A549 (cell line): ENCODE measurements around the genes SLC12A2, SLC27A6, ISOC1 and ADAMTS19.

- PRO-cap = no peak
CAGE:
- cytosol, long polyA plus RNA = no peak
- long polyA plus RNA = no peak
- nucleus, long polyA plus RNA = no peak
Measured at GRCh38 chr5:126894833-126895499, 118.0 kb downstream of the LMNB1 start.

- PRO-cap = no peak
CAGE:
- cytosol, long polyA plus RNA = no peak
- long polyA plus RNA = no peak
- nucleus, long polyA plus RNA = no peak
Measured at GRCh38 chr5:126949935-126951066, 80.1 kb downstream of the MARCHF3 start.

GRCh38 chr5:126971449-126972009, 58.8 kb downstream of the MARCHF3 start:
- PRO-cap = no peak
CAGE:
- cytosol, long polyA plus RNA = no peak
- long polyA plus RNA = no peak
- nucleus, long polyA plus RNA = no peak

DNA sequence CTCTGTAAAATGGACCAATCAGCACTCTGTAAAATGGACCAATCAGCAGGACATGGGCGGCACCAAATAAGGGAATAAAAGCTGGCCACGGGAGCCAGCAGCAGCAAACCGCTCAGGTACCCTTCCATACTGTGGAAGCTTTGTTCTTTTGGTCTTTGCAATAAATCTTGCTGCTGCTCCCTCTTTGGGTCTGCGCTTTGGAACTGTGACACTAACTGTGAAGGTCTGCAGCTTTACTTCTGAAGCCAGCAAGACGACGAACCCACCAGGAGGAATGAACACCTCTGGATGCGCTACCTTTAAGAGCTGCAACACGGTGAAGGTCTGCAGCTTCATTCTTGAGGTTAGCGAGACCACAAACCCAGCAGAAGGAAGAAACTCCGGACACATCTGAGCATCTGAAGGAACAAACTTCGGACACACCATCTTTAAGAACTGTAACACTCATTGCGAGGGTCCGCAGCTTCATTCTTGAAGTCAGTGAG, 107.7 kb upstream of the MEGF10 start:
- PRO-cap = no peak
CAGE:
- cytosol, long polyA plus RNA = no peak
- long polyA plus RNA = no peak
- nucleus, long polyA plus RNA = no peak

- PRO-cap = no peak
CAGE:
- cytosol, long polyA plus RNA = no peak
- long polyA plus RNA = no peak
- nucleus, long polyA plus RNA = no peak
Measured at GRCh38 chr5:127885713-127886288, 182.6 kb downstream of the CCDC192 start.

- PRO-cap = bidirectional peak, plus-strand start at chr5:128083766, minus-strand start at chr5:128083544
CAGE:
- cytosol, long polyA plus RNA = no peak
- long polyA plus RNA = start-site peak on the plus strand at chr5:128083666-128083794, 36 and 17 reads in 2 replicates
- nucleus, long polyA plus RNA = no peak
Measured at GRCh38 chr5:128083692-128084129, at the start of gene SLC12A2. TSS of gene SLC12A2 (plus strand) at chr5:128083766.

- PRO-cap = no peak
CAGE:
- cytosol, long polyA plus RNA = no peak
- long polyA plus RNA = no peak
- nucleus, long polyA plus RNA = no peak
Measured at GRCh38 chr5:128272052-128272516, 188.5 kb downstream of the SLC12A2 start.

- PRO-cap = no peak
CAGE:
- cytosol, long polyA plus RNA = no peak
- long polyA plus RNA = no peak
- nucleus, long polyA plus RNA = no peak
Measured at GRCh38 chr5:128964811-128965833, at the start of gene SLC27A6. TSS of gene SLC27A6 (plus strand) at chr5:128965488.

DNA sequence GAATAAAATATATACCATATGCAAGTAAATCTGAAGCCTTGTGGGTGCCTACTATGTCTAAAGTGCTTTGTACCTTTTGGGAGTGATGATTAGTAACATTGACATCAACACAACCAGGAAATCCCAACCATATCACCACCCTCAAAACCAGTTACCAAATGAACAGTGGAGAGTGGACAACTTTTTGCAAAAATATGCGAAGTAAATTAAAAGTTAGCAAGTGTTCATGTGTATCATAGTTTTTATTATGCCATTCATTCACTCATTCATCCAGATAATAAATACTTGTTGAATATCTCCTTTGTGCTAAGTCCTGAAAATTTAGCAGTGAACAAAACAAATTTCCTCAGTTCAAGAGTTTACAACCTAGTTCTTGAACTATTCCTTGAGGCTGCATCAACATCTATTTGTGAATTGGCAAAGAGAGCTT, 11.7 kb downstream of the SLC27A6 start:
- PRO-cap = no peak
CAGE:
- cytosol, long polyA plus RNA = no peak
- long polyA plus RNA = no peak
- nucleus, long polyA plus RNA = no peak

GRCh38 chr5:129092856-129093218, 1.7 kb upstream of the ISOC1 start:
- PRO-cap = no peak
CAGE:
- cytosol, long polyA plus RNA = no peak
- long polyA plus RNA = no peak
- nucleus, long polyA plus RNA = no peak

- PRO-cap = bidirectional peak, plus-strand start at chr5:129094751, minus-strand start at chr5:129094472; unidirectional peak, minus-strand start at chr5:129095136
CAGE:
- cytosol, long polyA plus RNA = start-site peak on the plus strand at chr5:129094726-129094761, 191 and 91 reads in 2 replicates
- long polyA plus RNA = no peak
- nucleus, long polyA plus RNA = no peak
Measured at GRCh38 chr5:129094638-129095724, at the start of gene ISOC1. TSS of gene ISOC1 (plus strand) at chr5:129094749.

- PRO-cap = no peak
CAGE:
- cytosol, long polyA plus RNA = no peak
- long polyA plus RNA = no peak
- nucleus, long polyA plus RNA = no peak
Measured at GRCh38 chr5:129096433-129096628, 1.8 kb downstream of the ISOC1 start.

- PRO-cap = no peak
CAGE:
- cytosol, long polyA plus RNA = no peak
- long polyA plus RNA = no peak
- nucleus, long polyA plus RNA = no peak
Measured at GRCh38 chr5:129459508-129460655, at the start of gene ADAMTS19. TSS of gene ADAMTS19 (plus strand) at chr5:129460298.

DNA sequence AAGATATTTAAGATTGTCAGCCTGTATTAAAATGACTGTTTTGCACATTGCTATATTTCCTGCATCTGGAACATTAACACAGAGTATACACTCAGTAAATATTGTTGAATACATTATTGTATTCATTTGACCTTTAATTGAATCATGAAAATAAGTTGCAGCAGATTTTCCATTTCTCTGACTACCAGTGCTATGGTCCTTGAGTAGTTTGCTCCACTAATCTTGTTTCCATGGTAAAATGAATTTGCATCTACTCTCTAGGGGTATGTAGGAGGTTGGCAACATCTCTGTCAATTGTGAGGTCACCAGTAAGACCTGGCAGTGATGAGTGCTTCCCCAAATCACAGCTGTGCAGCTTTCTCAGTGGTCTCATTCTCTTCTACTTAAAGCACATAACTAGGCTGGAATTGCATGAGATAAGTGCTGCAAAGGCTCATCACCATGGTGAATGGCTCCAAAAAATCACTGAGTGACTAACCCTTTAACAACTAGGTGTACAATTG, 36.2 kb downstream of the ADAMTS19 start:
- PRO-cap = no peak
CAGE:
- cytosol, long polyA plus RNA = no peak
- long polyA plus RNA = no peak
- nucleus, long polyA plus RNA = no peak

- PRO-cap = no peak
CAGE:
- cytosol, long polyA plus RNA = no peak
- long polyA plus RNA = no peak
- nucleus, long polyA plus RNA = no peak
Measured at GRCh38 chr5:129922761-129923822, 18.8 kb downstream of the CHSY3 start.

DNA sequence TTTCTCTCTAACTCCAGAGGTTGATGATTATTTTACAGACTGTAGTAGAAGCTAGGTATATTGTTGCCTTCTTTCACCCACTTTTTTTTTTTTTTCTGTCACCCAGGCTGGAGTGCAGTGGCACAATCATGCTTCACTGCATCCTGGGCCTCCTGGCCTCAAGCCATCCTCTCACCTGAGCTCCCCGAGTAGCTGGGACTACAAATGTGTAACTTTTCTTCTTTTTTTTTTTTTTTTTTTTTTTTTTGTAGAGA, 96.2 kb downstream of the CHSY3 start:
- PRO-cap = no peak
CAGE:
- cytosol, long polyA plus RNA = no peak
- long polyA plus RNA = no peak
- nucleus, long polyA plus RNA = no peak

DNA sequence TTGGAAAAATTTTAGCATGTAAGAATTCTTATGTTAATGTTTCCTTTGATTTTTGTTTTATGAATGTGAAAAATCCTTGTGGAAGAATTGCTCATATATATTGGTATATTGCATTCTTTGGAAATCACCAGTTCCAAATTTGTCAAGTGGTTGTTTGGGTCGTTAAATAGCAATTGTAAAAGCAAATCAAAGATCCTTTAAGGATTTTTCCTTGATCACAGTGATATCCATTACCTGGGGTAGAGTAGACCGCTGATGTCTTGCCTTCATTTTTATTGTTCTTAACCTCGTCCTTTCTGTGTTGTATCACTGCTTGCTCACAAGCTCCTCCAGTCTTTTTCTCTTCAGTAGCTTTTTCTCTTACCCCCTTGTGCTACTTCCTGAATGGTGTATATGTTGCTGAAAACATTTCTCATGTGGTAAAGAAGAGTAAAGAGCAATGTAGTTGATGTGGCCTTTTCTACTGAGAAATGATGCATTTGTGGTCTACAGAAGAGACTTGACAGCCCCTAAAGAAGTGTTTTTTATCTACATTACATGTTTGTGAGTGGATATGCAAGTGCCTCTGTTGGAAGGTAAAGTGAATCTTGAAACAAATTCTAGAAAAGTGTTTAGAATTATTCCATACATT, 17.2 kb downstream of the CDC42SE2 start:
- PRO-cap = no peak
CAGE:
- cytosol, long polyA plus RNA = no peak
- long polyA plus RNA = no peak
- nucleus, long polyA plus RNA = no peak

- PRO-cap = no peak
CAGE:
- cytosol, long polyA plus RNA = no peak
- long polyA plus RNA = no peak
- nucleus, long polyA plus RNA = no peak
Measured at GRCh38 chr5:131287942-131288259, 24.0 kb downstream of the CDC42SE2 start.

- PRO-cap = no peak
CAGE:
- cytosol, long polyA plus RNA = no peak
- long polyA plus RNA = no peak
- nucleus, long polyA plus RNA = no peak
Measured at GRCh38 chr5:131359087-131359647, 95.3 kb downstream of the CDC42SE2 start.

- PRO-cap = no peak
CAGE:
- cytosol, long polyA plus RNA = no peak
- long polyA plus RNA = no peak
- nucleus, long polyA plus RNA = no peak
Measured at GRCh38 chr5:131382211-131382781, 118.4 kb downstream of the CDC42SE2 start.